Progenitor cell of endocrine pancreas (in vitro differentiated cells): Measurements from ENCODE around the genes MKNK2, PEAK3 and GADD45B.

- PRO-cap: no peak
These were observed 5.8 kb downstream of the MKNK2 start for GRCh38 chr19:2044881-2045929.

DNA sequence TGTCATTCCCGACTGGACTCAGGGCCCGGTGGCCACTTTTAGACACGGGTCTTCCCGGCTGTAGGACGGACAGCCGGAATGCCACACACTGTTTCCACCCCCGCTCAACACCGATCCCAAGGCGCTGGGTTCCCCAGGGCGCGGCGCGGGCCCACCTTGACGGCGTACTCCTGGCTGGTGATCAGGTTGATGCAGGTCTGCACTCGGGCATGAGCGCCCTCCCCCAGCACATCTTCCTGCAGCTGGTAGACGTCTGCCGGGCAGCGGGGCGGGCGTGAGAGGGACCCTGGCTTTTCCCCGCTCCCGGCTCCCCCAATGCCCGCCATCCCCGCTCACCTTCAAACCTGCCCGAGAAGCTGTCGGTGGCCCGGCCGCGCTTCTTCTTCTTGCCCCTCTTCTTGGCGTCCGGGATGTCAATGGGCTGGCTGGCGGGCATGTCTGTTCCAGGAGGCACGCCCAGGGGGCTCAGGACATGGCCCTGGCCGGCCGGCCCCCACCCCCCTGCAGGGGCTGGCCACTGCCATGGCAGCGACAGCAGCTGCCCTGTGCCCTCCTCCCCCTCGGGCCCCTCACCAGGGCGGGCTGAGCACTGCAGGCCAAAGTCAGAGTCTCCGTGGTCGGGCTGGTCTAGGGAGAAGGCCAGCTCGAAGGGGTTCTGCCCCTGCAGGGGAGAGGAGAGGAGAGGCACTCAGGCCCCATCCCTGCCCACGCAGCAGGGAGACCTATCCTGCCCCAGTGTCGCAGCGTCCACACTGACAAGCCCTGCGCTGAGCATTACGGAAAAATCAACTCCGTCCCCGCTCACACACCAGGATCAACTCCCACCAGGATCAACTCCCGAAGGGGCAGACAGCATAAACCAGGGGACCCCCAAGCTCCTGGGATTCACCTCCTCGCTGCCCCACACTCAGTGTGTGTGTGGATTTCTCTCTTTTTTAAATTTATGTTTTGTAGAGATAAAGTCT, 4.7 kb downstream of the MKNK2 start:
- PRO-cap: no peak

DNA sequence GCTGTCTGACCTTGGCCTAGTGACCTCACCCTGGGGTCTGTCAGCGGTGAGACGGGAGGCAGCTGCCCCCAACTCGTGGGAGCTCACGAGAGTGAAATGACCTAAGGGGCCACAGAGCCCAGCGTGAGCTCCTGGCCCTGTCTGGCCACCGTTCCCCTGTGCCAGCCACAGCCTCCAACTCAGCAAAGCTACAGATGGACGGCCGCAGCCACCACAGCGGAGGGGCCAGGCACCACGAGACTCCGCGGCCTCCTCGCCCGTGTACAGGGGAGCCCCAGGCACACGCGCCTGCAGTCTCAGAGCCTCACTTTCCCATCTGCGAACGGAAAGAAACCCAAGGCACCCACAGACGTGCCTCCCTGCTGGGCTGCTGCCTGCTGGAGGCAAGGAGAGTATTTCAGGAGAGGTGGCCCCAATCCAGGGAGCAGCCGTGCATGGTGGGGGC, 2.1 kb downstream of the MKNK2 start:
- PRO-cap: no peak

DNA sequence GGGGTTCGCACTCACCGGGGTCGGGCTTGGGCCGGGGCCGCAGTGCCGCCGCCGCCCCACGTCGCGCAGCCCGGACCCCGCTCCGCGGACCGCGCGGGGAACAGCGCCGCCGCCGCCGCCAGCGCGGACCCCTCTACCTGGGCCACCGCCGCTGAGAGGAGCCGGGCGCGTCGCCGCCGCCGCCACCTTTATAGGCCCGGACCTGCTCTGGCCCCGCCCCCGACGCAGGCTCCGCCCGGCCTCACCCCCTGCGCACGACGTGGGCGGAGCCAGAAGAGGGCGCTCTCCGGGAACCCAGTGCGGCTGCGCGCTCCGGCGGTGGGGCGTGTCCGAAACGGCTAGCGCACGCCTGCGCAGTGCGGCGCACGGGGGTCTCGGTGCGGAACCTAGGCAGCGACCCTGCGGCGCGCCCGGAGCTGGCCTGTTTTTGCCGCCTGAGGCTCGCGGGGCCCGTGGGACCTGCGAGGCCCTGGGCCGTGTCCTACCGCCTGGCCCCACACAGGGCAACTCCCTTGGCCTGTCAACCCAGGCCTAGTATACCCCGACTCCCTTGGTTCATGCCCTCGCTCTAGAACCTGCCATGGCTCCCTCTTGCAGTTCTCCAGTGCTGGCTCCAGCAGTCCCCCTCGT, at the start of gene MKNK2:
Gene MKNK2 (minus strand): TSS at position 164 of the 630 bp plus-strand sequence.
- PRO-cap: bidirectional peak, plus-strand start at position 354 of the sequence, minus-strand start at position 167 of the sequence

DNA sequence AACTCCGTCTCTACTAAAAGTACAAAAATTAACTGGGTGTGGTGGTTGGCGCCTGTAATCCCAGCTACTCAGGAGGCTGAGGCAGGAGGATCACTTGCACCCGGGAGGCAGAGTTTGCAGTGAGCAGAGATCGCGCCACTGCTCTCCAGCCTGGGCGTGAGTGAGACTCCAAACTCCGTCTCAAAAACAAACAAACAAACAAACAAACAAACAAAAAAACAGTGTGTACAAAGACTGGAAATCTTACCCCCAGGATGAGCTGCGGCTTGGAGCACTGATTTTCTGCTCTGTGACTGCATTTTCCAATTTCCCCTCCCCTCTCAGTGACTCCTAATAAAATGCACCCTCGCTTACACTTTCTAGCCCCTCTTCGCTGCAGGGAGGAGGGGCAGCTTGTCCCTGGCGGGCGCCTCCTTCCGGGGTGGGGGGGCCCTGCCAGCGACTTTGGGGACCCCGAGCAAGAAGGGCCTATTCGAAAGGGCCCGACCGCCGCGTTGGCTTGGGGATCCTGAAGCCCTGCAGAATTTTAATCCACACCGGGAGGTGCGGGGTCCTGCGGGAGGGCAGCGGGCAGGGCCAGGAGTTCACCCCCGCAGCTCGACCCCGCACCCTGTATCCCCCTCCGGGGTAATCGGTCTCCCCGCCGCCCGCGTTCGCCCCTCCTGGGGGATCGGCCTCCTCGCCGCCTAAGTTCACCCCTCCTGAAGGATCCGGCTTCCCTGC, 971 bp downstream of the MOB3A start:
- PRO-cap: no peak

- PRO-cap: no peak
These were observed 3.5 kb downstream of the DOT1L start for GRCh38 chr19:2167071-2167754.

DNA sequence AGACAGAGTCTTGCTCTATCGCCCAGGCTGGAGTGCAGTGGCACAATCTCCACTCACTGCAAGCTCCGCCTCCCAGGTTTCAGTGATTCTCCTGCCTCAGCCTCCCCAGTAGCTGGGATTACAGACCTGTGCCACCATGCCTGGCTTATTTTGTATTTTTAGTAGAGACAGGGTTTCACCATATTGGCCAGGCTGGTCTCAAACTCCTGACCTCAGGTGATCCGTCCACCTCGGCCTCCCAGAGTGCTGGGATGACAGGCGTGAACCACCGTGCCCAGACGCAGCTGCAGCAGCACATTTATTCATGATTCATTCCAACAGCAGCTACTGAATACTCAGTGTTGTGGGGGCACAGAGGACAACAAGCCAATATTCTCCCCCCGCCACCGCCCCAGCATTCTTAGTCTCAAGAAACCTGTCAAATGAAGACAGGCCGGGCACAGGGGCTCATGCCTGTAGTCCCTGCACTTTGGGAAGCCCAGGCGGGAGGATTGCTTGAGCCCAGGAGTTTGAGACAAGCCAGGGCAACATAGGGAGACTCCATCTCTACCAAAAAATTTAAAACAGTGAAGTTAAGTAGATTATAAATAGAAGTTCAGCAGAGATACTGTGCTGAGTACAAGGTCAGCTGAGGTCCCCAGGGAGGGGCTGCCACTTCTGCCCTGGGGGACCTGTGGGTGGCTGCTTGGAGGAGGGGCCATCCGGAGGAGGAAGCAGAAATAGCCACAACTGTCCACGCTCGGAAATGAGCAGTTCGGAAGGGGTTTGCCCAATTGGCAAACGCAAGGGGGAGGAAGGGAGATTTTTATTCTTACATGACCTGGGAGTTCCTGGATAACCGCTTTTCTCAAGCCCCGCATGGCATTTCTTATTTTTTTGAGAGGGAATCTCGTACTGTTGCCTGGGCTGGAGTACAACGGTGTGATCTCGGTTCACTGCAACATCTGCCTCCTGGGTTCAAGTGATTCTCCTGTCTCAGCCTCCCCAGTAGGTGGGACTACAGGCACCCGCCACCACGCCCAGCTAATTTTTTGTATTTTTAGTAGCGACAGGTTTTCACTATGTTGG, 4.4 kb downstream of the DOT1L start:
- PRO-cap: no peak

DNA sequence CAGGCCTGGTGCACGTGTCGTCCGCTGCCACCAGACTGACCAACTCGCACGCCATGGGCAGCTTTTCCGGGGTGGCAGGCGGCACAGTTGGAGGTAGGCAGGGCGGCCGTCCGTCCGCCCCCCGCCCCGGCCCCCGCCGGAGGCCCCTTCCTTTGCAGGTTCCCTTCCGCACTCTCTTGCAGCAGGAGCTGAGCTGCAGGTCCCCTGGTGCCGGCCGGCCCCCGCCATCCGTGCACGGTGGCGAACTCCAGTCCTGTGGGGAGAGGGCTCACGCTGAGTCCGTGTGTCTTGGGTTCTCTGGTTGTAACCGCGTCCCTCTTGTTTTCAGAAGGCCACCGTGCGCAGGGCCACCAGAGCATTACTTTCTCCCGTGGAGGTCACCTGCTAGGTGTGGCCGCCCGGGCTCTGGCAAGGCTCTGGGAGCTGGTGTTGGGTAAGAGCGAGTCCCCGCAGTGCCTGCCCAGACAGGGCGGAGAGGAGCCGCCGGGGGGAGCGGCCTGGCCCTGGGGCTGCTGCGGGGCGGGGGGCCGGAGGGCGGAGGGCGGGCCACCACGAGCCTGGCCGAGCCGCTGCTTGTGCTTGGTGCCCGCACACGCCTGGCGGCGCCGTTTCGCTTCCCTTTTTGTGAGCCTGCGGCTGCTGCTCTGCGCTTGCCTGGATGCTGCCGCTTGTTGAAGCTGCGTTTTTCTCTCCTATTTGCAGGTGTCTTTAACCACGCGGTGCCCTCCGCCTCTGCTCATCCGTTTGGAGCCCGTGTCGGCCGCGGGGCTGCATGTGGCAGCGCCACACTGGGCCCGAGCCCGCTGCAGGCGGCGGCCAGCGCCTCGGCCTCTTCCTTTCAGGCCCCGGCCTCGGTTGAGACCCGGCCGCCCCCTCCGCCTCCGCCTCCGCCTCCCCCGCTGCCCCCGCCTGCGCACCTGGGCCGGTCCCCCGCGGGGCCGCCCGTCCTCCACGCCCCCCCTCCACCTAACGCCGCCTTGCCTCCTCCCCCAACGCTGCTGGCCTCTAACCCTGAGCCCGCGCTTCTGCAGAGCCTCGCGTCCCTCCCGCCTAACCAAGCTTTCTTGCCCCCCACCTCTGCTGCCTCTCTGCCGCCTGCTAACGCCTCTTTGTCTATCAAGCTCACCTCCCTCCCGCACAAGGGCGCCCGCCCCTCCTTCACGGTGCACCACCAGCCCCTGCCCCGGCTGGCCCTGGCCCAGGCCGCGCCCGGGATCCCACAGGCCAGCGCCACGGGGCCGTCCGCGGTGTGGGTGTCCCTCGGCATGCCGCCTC, 8.7 kb downstream of the PLEKHJ1 start:
- PRO-cap: no peak

GRCh38 chr19:2255478-2256155, 600 bp downstream of the JSRP1 start:
- PRO-cap: no peak

GRCh38 chr19:2269392-2270637, 12.2 kb downstream of the PEAK3 start:
- PRO-cap: bidirectional peak, plus-strand start at chr19:2269521, minus-strand start at chr19:2269192; unidirectional peak, plus-strand start at chr19:2269658; bidirectional peak, plus-strand start at chr19:2269865, minus-strand start at chr19:2269739

DNA sequence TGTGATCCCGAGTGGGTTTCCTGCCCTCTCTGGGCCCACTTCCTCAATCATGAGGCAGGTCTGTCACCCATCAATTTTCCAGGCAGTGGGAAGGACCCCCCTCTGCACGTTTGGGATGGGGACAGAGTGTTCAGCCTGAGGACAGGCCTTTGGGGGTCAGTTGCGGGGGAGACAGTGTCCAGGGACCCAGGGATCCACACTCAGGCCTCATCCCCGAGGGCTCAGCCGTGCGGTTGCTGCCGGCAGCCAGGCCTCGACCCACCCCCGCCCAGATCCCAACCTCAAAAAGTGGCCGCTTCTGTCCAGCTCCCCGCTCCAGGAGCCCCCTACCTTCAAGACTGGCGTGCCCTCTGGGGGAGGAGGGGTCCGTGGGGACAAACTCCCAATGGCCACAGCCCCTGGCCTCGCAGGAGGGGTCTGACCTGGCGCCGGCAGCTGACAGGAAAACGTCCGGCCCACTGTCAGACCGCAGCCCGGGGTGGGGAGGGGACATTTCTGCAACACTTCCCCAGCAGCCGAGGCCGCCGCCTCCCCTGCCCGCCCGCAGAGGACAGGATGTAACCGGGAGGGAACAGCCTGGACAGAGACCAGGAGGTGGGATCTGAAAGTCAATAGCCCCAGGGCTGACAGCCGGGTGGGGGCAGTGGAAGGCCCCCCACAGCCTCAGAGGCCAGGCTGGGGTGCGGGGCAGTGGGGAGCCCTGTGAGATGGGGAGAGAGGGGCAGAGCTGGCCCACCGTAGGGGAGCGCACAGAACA, at the start of gene PEAK3:
Gene PEAK3 (minus strand): TSS at position 419 of the 757 bp plus-strand sequence.
- PRO-cap: no peak

DNA sequence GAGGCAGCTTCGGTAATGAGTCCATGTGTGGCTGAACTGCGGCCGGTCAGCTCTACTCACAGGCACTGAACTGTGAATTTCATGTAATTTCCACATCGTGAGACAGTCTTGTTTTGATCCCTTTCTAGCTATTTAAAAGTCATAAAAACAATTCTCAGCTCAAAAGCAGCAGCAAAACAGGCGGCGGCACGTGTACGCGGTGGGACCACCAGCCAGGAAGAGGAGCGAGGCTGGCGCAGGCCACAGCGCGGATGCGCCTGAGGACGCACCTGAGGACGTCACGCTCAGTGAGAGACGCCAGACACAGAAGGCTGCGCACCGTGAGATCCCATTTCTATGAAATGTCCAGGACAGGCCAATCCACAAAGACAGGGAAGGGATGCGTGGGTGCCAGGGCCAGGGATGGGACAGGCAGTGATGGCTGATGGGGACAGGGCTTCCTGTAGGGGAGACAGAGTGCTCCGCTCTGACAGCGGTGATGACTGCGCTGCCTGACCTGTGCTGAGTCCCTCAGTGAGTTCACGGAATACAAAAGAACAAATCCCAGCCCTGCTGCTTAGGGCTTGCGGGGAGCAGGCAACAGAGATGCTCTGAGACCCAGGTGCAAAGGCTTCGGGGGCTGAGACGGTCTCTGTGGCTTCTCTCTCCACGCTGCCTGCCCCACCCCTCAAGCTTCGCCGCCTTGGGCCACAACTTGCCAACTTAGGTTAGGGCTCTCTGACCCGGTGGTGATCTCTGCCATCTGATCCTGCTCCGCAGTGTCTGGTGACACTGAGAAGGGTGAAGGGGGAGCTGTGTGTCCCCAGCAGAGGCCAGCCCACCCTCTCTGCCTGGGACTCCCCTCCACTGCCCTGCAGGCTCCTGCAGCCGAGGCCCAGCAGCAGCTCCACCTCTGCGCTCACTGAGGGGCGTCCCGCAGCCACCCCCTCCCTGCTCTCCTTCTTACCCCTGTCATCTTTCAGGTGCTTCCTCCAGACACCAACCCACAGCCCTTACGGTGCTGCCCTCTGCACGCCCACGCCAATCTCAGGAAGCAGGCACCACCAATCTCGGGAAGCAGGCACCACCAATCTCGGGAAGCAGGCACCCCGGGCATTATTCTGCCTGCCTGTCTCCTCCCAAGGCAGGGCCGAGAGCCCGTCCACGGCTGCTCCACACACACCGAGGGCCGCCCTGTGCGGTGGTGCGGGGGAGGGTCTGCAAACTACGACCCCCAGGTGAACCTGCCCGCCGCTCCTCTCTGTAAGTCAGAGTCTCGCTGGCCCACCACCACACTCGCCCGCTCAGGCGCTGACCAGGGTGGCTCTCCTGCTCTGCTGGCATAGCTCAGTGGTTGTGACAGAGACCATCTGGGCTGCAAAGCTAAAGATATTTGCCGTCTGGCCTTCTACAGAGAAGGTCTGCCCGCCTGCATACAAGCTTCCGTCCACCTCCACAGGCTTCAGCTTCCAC, 3.4 kb downstream of the LSM7 start:
- PRO-cap: no peak

GRCh38 chr19:2476078-2476983, at the start of gene GADD45B:
Gene GADD45B (plus strand): TSS chr19:2476127.
- PRO-cap: bidirectional peak, plus-strand start at chr19:2476127, minus-strand start at chr19:2475881

DNA sequence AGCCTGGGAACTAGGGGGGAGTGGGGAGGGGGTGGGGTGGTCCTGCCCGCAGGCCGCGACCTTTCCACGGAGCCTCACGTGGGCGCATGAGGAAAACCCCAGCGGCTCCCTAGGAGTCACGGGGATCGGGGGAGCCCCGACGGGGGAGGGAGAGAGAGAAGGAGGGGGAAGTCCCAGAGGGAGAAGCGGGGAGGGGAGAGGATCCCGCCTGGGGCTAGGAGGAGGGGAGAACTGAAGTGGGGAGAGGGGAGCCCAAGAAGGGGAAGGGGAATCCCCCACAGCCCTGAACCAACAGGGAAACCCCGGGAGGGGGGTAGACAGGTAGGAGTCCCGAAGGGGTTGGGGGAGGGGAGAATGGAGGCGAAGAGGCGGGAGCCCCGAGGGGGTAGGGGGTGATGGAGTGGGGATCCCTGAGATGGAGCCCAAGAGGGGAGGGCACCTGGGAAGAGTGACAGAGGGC, 3.2 kb downstream of the GADD45B start:
- PRO-cap: no peak

- PRO-cap: no peak
These were observed 49.1 kb downstream of the GADD45B start for GRCh38 chr19:2524763-2525678.

DNA sequence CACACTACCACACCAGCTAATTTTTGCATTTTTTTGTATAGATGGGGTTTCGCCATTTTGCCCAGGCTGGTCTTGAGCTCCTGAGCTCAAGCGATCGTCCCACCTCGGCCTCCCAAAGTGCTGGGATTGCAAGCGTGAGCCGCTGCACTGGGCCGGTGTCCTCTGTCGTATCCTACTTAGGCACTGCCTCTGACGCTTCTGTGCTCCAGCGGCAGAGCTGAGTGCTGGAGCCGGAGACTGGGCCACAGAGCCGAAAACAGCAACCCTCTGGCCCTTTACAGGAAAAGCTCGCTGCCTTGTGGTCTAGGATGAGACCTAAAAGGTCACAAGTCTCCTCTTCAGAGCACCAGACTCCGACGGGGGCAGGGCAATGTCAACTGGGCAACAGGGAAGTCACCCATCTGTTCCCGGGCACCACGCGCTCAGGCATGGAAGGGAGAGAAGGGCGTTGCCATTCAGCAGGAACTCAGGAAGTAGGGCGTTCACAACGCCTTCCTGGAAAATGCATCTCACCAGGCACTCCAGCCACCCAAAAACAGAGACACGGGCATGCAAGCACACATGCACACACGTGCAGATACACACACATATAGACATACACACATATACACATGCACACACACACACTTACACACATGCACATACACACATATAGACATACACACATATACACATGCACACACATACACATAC, 91.7 kb downstream of the GADD45B start:
- PRO-cap: no peak

- PRO-cap: no peak
These were observed 101.0 kb downstream of the GADD45B start for GRCh38 chr19:2576714-2577480.

- PRO-cap: no peak
These were observed 88.7 kb downstream of the GNG7 start for GRCh38 chr19:2613760-2614141.

- PRO-cap: no peak
These were observed 52.0 kb downstream of the GNG7 start for GRCh38 chr19:2650422-2651062.

DNA sequence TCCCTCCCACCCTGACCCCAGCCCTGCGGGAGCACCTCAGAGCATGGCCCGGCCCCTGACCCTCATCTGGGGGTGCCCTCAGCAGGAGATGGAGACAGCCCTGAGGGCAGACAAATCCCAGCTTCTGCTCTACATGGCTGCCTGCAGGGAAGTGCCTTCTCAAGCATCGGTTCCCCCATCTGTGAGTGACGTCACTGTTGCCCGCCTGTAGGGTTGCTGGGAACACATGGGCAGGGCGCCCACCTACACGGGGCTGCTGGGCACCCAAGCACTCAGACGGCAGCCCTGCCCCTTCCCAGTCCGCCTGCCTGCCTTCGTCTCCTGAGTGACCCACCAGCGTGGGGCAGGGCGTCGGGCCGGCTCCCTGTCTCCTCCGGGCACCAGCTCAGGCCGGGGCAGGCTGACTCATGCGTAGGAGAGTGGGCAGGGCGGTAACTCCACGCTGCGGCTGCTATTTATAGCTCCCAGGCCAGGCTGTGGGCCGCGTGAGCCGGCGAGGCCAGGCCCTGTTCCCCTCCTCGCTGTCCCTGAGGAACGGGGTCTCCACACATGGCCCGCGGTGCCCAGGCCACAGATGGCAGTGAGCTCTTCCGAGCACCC, 1.8 kb upstream of the DIRAS1 start:
- PRO-cap: no peak